Subcutaneous adipose tissue (tissue), 3 donors: ENCODE results near the gene CXCL13.

GRCh38 chr4:76691614-76692514 lies 206.1 kb downstream of the SOWAHB start:
- PRO-cap: no peak
- RAMPAGE, long total RNA, 3 experiments: no peak in any of the 3 experiments

DNA sequence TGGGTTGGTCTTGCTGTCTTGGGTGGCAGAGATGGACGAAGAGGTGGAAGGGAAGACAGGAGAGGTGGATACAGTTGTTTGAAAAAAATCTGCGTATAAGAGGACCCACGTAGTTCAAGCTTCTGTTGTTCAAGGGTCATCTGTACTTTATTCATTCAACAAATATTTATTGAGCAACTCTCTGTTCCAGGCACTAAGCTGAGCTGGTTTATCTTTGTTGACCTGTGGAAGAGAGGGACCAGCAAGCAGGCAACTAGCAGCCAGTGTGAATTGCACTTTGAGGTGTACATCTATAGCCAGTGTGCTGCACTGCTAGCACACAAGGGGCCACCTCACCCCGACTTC lies 191.4 kb downstream of the SOWAHB start:
- PRO-cap: no peak
- RAMPAGE, long total RNA, 3 experiments: no peak in any of the 3 experiments

- PRO-cap: bidirectional peak, plus-strand start at chr4:76753461, minus-strand start at chr4:76753345
- RAMPAGE, long total RNA, 3 experiments: no peak in any of the 3 experiments
Measured at GRCh38 chr4:76753099-76753608, 144.8 kb downstream of the SOWAHB start.

DNA sequence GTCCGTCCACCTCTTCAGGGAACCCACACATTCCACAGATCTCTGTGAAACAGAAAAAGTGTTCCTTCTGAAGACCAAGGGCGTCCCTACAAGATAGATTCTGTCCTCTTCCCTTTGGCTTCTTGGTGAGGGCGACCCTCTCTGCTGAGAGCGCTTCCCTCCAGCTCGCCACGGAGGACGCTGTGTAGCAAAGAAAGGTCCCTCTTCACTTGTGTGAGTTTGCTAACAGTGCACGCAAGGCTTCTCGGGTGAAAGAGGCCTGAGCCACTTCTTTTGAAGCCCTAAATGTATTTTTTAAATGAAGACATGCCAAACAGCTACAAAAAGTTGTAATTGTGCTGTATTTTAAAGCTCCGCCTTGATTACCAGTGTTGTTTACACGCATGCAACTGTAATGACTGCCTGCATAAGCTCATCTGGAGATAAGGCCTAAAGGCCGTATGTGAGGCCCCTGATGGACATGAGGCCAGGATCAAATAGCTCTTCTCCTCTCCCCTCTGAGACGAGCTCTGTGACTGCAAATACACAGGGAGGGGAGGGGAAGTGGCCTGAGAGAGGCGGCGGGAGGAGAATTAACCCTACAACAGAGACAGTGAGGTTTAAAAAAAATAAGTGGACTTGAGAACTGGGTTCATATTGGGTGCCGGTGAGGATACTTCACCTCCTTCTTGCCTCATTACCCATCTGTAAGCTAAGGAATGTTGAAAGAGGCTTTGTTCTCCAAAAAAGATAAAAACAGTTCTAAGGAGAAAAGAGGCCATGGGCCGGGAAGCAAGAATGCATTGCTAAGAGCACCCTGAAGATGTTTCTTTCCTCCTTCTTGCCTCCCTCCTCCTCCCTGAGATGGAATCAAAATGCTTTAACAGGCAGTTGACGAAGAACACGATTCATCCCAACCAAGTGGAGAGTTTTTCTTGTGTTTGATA lies 95.4 kb downstream of the SOWAHB start:
- PRO-cap: no peak
- RAMPAGE, long total RNA, 3 experiments: no peak in any of the 3 experiments

DNA sequence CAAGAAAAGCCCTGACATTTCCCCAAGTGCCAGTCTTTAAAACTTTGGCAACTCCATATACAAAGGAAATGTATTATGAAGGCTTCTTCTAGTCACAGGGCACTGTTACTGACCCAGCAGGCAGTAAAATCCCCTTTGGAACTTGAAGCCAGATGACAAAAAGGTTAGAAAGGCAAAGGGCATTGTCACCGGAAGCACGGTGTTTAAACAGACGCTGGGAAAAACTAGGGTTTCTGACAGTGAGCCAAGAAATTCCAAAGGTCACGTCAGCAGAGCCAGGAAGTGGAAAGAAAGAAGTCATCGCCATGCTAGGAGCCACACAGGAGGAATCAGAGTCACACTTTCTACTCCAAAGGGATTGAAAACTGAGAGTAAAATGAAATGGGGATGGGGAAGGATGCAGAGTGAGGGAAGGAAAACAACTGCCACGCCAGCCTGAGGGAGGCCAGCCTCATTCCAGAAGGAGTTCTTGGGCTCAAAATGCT lies 67.0 kb downstream of the SOWAHB start:
- PRO-cap: unidirectional peak, plus-strand start at position 287 of the sequence
- RAMPAGE, long total RNA, 3 experiments: no peak in any of the 3 experiments

GRCh38 chr4:76989753-76990294 lies 40.3 kb downstream of the SEPTIN11 start:
- PRO-cap: no peak
- RAMPAGE, long total RNA, 3 experiments: no peak in any of the 3 experiments

DNA sequence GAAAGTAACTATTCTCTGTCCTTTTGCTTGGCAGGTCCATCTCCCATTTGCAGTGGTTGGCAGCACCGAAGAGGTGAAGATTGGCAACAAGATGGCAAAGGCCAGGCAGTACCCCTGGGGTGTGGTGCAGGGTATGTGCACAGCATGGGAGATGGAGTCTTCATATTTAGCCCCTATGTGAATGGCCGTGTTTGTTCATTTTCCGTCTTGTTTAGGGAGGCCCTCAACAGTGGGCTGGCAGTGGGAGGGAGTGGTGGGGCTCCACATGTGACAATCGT lies 56.7 kb downstream of the CCNI start:
- PRO-cap: no peak
- RAMPAGE, long total RNA, 3 experiments: no peak in any of the 3 experiments

DNA sequence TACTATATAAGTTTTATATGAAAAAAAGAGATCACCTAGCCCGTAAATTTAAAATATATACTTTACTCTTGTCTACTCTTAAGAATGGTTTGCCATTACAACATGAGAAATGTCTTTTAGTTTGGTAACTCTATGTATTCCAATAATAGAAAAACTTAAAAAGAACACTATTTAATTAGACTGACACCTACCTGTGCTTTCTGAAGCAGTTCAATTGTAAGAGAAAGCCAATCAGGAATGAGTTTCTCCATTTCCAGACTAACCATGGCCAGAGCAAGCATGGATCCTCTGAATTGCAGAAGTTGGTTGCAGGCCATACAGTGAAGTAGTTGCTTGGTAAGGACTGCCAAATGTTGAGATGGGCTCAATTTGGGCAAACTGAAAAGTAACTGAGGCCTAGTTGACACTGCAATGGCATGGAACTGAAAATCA lies 20.8 kb downstream of the CCNI start:
- PRO-cap: no peak
- RAMPAGE, long total RNA, 3 experiments: no peak in any of the 3 experiments

GRCh38 chr4:77066204-77066527 lies 9.6 kb downstream of the CCNI start:
- PRO-cap: no peak
- RAMPAGE, long total RNA, 3 experiments: start-site peak on the minus strand in 2 of 3 experiments, at chr4:77066315-77066399 at its widest, 27 to 137 reads per replicate

DNA sequence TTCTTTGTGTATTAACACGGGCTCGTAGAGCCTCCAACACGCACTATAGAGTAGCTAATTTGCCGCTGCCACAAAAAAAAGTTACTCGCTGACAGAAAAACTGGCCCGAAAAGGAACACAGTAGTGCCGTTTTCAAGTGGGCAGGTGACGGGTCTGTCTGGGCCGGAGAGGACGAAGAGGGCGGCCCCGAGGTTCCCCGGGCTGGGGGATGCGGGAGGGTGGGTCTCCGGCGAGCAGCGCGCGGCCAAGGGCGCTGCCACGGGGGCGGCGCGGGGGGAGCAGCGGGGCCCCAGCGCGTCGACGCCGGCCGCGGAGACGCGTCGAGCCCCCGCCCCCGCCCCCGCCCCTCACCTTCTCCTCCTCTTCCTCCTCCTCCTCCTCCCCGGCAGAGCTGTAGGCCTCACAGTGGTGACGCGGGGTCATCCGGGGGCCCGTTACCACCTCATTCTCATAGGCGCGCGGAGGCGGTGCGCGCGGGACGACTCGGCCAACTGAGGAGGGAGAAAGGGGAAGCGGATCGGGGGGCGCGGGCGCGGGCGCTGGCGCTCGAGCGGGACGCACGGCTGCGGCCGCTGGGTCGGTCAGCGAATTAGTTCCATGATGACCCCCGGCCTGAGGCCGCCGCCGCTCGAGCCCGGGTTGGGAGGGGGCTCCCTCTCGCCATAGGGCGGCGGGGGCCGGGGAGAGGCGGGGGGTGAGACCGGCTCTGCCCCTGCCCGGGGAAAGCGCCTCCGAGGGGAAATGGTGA lies 494 bp downstream of the CCNI start:
- PRO-cap: bidirectional peak, plus-strand start at position 451 of the sequence, minus-strand start at position 247 of the sequence
- RAMPAGE, long total RNA, 3 experiments: start-site peak on the minus strand in 3 of 3 experiments, centred at positions 478 to 632 of the sequence, 26 to 233 reads per replicate

GRCh38 chr4:77076555-77077038 lies 808 bp upstream of the CCNI start:
- PRO-cap: no peak
- RAMPAGE, long total RNA, 3 experiments: no peak in any of the 3 experiments

DNA sequence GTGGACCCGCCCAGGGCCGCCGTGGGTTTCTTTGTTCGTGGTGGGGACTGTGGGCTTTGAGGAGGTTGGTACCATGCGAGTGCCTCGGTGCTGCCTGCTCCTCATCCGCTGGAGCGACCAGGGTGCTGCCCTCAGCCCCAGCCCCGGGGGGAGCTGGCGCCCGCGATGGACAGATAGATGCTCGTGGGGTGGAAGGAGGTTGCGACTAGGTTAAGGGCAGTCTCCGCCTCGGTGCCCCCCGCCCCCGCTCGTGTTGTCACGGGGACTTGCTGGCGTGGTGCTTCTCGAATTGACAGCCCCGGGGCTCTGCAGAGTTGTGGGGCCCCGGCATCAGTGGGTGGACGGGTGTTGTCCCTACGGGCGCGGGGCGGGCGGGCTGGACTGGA lies 497 bp downstream of the CCNG2 start:
- PRO-cap: bidirectional peak, plus-strand start at position 280 of the sequence, minus-strand start at position 185 of the sequence
- RAMPAGE, long total RNA, 3 experiments: no peak in any of the 3 experiments

DNA sequence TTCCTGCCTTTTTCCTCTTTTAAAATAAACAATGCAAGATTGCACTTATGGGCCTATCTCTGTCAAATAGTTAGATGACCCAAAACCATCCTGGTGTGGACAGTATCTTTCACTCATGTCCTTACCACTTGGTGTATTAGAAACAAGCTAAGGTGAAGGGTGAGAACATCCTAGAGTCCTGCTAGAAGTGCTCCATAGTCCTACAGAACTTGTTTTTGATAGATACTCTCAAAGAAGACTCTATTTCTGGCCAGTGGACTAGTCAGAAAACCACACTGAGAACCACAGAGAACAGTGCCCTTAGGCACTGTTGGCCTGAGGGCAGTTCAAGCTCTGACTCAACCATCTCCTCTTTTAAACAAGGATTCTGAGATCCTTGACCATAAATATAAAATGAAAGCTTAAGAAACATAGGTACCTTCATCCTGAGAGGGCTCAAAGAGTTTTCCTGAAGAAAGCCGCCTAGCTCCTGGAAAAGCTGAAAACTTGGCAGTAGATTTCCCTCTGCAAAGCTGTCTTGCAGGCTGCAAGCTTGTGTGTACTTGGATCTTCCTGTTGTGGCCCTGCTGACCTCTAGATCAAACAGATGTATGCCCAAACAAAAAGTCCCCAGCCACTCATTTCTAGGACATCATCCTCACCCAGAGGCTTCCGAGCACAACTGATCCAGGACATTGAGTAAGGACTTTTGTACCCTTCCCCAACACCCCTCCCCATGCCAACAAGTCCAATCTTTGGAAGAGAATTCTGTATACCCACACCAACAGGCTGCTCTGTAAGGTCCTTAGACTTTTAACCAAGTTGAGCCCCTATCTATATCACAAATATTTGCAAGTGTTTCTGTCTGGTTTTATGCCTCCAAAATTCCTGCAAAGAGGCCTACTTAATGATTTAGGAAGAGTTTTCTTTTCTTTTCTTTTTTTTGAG lies 111.6 kb upstream of the CXCL13 start:
- PRO-cap: no peak
- RAMPAGE, long total RNA, 3 experiments: no peak in any of the 3 experiments

- PRO-cap: no peak
- RAMPAGE, long total RNA, 3 experiments: no peak in any of the 3 experiments
Measured at GRCh38 chr4:77605647-77605948, at the start of gene CXCL13. Gene CXCL13 (plus strand): TSS chr4:77605820.

- PRO-cap: no peak
- RAMPAGE, long total RNA, 3 experiments: no peak in any of the 3 experiments
Measured at GRCh38 chr4:77821724-77822138, 2.6 kb upstream of the CNOT6L start.

- PRO-cap: unidirectional peak, minus-strand start at chr4:78370796
- RAMPAGE, long total RNA, 3 experiments: no peak in any of the 3 experiments
Measured at GRCh38 chr4:78370715-78371117, 180.9 kb upstream of the ANXA3 start.

GRCh38 chr4:78553375-78554120 lies 2.0 kb downstream of the ANXA3 start:
- PRO-cap: no peak
- RAMPAGE, long total RNA, 3 experiments: no peak in any of the 3 experiments

GRCh38 chr4:78775039-78776164 lies 748 bp upstream of the BMP2K start:
- PRO-cap: unidirectional peak, plus-strand start at chr4:78775562; bidirectional peak, plus-strand start at chr4:78775617, minus-strand start at chr4:78775589; bidirectional peak, plus-strand start at chr4:78776060, minus-strand start at chr4:78775930
- RAMPAGE, long total RNA, 3 experiments: no peak in any of the 3 experiments

- PRO-cap: no peak
- RAMPAGE, long total RNA, 3 experiments: no peak in any of the 3 experiments
Measured at GRCh38 chr4:78801360-78802251, 25.5 kb downstream of the BMP2K start.

GRCh38 chr4:78914200-78915169 lies 24.8 kb downstream of the PAQR3 start:
- PRO-cap: no peak
- RAMPAGE, long total RNA, 3 experiments: no peak in any of the 3 experiments